ENCODE data around the gene HLA-DOB.

DNA sequence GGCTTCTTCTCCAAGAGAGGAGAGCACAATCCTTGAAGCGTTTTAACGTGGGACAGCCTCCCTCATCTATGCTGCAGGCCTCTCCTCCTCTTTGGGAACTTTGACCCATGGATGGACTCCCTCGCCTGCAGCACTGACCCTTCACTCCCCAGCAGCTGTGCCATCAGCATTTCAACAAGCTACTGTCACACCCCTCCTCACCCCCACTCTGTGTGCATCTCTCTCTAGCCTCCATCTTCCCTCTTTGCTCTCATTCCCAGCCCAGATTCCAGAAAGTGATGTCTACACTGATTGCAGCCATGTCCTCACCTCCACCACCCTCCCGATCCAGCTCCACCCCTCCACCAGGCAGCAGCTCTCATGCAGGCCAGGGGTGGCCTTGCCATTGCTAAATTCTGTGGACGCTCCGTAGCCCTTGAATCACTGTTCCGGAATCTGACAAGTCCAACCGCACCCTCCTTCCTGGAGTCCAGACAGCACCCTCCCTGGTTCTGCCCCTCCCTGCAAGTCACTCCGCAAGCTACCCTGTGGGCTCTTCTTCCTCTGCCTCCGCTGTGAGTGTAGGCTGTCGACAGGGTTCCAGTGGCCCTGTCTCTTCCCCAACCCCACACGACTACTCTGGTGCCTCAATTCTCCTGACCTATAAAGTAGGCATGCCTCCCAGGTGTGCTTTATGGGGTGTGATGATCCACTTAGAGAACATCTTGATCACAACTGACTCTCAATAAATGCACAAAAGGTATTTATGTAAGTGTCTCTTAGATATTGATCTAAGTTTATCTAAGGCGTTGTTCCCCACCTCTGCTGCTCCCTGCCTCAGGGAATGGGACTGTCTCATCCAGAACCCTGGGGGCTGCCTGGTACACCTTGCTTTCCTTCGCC is 26.2 kb downstream of the TNXB start:
- RRBS: no CpG with 5 or more reads among the region's 14 CpGs

DNA sequence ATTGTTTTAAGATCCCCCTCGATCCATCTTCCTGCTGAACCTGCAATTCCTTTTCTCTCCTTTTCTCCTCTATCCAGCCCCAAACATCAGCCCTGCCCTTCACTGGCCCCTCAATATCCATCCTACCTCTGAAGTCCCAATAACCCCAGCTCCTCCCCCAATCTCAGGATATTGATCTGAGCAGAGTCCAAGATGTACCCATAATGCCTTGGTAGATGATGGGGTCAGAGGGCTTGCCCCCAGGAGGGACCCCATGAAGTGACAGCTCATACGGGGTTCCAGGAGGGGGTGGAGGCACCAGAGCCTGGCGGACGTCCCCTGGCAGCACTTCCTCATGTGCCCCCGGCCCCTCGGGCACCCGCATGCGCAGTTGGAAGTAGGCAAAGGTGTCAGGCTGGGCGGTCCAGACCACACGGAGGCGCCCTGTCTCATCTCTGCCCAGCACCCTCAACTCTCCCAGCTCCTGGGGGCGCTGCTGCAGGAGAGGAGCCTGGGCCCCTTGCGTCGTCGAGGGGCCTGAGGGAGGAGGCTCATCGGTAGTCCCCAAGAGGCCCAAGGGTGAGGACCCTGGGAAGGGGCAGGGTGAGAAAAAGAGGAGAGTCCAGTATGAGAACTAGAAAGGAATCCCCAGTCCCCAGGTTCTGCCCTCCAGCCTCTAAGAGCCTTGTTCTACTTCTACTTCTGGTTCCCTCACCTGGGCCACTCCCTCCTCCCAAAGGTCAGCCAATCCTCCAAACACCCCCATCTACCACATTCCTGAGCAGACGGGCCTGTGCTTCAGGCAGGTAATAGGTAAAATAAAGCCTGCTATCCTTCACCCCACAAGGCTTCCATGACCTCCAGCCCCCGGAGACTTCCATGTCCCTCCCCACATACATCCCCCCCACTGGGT is 23.3 kb downstream of the TNXB start:
- RRBS: no CpG with 5 or more reads among the region's 18 CpGs

- RRBS: no CpG with 5 or more reads among the region's 5 CpGs
Observed at GRCh38 chr6:32086444-32087033, 22.6 kb downstream of the TNXB start.

DNA sequence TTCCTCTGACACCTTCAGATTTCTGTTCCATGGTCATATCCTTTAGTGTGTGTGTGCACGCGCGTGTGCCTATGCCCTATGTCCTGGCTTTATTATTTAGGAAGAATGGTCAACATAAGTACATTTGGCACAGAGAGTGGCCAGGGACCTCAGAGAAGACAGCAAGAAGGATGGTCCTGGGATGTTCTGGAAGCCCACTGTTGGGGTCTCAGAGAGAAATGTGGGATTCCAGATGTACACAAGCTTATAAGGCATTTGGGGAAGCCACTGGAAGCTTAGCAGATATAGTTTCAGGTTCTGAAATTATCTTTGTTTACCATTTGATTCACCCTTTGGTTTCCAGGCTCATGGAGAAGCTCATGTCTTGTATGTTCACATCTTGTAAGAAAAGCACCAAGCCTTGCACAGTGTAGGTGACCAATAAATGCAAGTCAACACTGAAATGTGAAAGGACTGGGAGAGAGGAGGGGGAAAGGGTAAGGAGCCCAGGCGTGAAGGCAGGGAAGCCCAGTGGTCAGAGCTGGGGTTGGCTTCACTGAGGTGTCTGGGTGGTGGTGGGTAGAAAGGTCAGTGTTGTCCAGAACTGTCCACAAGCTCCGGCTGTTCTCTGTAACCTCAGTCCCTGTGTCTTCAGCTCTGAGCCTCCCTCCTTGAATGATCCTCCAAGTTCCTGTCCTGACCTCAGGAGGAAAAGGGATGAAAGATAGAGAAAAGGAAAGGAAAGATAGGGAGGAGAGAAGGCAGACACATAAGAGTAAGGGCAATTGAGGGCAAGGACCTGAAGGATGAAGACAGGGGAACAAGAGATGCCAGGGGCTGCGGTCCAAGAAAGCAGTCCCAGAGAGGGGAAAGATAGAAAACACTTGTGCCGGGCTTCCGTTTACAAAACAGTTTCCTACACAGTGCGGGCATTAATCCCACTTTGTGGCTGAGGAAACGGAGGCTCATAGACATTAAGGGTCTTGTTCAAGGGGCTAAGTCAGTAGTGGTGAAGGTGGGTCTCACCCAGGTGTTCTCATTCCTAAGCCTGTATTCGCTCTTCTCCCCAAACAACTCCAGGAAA is 2.3 kb upstream of the TNXB start:
- RRBS: no CpG with 5 or more reads among the region's 11 CpGs

GRCh38 chr6:32167640-32168553 is 3.5 kb downstream of the EGFL8 start:
- RRBS: no CpG with 5 or more reads among the region's 9 CpGs

DNA sequence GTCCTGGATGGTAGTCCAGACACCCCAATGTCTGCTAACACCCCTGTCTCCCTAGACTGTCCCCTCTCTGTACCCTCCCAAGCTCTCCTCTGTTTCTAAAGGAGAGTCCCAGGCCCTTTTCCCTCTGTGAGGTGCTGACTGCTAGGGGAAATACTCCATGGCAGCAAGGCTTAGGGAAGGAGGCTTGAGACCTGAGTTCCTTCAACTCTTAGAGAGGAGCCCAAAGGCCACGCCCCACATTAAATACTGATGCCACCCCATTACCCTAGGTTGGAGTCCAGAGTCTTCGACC is 9.1 kb upstream of the GPSM3 start:
- RRBS: no CpG with 5 or more reads among the region's 2 CpGs

- RRBS: no CpG with 5 or more reads among the region's 2 CpGs
Observed at GRCh38 chr6:32437056-32437892, 2.4 kb upstream of the HLA-DRA start.

DNA sequence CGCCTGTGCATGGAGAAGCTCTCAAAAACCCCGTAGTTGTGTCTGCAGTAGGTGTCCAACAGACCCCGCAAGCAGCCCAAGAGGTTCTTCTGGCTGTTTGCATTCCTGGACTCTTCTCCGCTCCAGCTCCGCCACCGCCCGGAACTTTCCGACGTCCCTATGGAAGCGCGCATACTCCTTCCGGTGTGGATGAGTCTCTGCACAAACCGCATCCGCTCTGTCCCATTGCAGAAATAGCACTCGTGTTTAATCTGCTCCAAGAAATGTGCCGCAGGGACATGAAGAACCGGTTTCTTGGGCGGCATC is 20.1 kb downstream of the HLA-DRA start:
- RRBS: 55% methylated on average over 10 of the region's 18 CpGs

DNA sequence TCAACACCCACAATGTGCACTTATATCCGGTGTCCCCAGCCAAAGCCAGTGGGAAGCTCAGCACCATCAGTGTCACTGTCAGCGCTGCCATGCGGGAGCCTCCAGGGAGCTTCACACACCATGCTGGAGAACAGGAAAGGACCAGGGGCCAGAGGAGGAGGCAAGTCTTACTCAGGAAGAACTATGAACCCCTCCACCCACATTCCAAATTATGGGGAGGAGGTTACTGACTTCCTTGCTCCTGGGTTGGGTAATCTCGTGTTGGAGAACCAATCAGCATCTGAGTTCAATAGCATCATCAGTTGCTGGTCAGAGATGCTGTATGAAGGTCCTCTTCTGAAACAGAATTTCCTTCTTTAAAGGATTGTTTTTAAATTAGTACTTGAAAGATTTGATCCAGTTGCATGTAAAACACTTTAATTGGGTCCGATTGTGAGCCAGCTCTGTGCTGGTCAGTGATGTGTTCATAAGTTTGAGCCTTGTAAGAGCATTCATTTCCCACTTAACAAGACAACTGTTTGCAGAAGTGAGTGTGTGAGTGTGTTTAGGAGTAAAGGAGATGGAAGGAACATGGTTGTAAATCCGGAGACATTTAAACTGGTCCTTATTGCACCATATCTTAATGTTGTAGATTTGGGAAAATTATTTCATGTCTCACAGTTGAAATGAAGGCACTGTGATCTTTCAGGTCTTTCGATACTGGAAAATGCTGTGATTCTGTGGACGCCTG is 33.9 kb downstream of the HLA-DRA start:
- RRBS: no CpG with 5 or more reads among the region's 8 CpGs

GRCh38 chr6:32519371-32519707 is 10.7 kb downstream of the HLA-DRB5 start:
- RRBS: no CpG with 5 or more reads among the region's 4 CpGs

DNA sequence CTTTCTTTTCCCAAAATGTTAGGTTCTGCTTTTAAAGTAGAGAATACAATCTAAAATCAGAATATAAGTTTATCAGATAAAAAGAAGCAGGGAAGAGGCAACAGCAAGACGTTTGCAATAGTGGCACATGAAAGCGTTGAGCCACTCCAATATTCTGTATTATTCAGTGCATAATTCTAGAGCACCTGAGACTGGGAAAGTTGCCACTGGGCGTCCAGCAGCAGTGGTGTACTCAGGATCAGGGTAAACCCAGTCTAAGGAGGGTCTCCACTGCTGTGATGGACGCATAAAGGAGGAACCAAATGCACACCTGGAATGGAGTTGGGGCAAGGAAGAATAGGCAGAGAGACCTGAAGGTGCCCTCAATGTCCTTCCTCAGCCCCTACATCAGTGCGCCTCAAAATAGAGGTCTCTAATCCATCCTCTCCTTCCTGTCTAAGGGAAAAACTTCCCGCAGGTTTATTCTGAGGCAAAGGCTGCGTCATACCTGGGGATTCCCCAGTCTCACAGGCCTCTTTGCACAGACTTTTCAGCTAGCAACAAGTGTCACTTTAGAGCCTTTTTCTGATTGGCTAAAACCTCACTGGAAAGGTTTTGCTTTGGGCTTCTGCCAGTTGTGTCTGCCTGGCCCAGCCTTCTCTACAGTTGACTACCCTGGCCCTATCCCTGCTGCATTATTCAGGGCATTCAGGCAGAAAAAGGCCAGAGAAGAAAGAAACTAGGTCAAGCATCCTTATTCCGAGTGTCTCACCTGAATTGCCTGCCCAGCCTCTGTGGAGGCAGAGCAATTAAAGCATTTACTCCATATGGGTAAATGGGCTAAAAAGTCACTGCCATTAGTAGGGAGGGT is 1.7 kb upstream of the HLA-DQB1 start:
- RRBS: no CpG with 5 or more reads among the region's 8 CpGs

- RRBS: no CpG with 5 or more reads among the region's 3 CpGs
Observed at GRCh38 chr6:32685407-32686299, 19.2 kb upstream of the HLA-DQB1 start.

DNA sequence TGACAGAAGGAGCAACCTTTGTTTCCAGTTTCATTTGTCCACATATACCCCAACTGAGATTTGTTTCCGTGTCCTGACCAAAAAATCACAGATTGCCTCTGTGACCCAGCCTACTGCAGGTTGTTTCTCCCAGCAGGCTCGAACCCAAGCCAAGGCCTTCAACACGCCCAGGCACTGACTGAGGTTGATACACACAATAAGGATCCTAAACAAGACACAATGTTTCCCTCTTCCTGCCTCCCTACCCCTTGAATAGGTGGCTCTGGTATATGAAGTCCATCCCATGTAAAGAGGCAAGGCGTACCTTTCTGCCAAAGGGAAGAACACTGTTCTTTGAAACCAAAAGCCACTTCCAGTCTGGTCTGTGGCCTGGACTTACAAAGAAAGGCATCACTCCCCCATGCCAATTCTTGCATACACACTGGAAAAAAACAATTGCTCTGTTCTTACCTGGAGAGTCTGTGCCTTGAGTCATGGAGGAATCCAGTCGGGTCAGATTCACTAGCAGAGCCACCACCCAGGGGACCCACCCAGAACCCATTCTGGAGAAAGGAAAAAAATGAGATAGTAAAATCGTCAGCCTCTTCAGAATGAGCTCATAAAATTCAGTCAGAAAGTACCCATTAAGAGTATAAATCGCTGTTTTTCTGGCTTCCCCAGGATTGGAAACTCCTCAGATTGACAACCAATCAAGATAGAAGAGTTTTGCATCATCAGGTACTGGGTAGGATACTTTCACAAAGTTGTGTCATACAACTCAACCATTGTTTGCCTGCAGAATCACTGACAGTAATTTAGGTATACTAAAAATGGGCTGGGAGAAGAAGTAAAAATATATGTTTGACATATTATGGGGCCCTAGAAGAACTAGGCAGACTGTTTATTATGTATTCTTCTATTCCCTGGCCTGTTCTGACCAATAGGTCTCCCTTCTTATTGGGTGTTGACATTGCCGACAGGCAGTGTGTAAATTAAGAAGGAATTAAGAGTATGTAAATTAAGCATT is at the start of gene HLA-DOB:
HLA-DOB (minus strand) TSS at position 592 of the 1,006 bp plus-strand sequence.
- RRBS: no CpG with 5 or more reads among the region's 8 CpGs

DNA sequence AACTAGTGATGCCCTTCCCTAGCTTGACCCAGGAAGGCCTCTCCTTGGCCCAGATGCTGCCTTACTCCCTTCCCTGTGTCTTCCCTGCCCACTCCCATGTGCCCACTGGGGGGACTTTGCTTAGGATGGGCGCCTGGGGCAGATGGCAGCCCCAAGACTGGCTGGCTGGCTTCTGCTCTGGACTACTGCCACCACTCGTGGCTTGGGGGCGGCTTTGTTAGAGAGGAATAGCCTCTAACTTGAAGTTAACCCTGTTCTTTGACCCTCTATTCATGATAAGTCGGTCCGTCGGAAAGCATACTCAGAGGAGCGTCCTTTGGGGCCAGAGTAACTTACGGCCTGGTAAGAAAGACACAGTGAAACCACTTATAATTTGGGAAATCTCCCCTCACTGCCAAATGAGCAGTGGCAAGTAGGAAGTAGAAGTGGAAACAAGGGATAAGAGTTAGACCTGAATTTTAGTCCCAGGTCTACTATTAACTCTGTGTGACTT is 853 bp downstream of the PSMB9 start:
- RRBS: no CpG with 5 or more reads among the region's 8 CpGs

DNA sequence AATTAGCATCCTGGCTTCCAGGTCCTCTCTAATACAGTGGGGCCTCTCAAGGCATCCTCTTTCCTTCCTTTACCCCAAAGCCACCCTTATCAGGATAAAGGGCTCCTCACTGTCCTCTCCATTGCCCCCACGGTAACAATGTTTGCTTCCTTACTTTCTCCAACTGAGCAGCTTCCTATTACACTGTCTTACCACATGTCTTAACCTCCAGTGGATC is 5.0 kb downstream of the HLA-DMB start:
- RRBS: no CpG with 5 or more reads among the region's 1 CpG

- RRBS: no CpG with 5 or more reads among the region's 3 CpGs
Observed at GRCh38 chr6:32944291-32944952, 3.6 kb upstream of the HLA-DMB start.

GRCh38 chr6:32950358-32950796 is 2.5 kb downstream of the HLA-DMA start:
- RRBS: no CpG with 5 or more reads among the region's 8 CpGs

DNA sequence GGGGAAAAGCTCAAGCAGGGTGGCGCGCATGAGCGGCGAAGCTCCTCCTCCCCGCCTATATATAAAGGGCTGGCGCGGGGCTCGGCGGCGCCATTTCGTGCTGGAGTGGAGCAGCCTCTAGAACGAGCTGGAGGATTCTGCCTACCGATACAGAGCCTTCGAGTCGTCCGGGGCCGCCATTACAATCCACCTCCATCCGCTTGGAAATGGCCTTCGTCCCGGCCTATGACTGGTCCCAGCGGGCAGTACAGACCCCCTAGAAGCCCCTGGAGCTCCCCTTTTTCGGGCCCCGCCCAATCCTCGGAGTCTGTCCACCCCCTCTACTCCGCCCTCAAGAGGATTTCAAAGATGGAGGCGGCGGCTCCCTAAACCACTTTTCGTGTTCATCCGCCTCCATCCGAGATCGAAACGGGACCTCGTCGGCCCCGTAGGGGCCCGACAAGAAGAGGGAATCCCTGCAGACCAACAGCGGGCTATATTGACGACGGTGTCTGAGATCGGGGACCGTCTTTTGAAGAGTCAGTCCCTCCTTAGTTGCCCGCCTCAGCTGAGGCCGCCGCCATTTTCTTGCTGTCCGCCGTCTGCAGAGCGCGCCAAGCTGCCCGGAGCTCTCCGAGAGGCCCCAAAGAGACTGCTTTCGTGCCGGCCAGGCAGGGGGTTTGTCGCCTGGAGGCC is 3.9 kb downstream of the BRD2 start:
- RRBS: 5% methylated on average over 4 of the region's 53 CpGs

DNA sequence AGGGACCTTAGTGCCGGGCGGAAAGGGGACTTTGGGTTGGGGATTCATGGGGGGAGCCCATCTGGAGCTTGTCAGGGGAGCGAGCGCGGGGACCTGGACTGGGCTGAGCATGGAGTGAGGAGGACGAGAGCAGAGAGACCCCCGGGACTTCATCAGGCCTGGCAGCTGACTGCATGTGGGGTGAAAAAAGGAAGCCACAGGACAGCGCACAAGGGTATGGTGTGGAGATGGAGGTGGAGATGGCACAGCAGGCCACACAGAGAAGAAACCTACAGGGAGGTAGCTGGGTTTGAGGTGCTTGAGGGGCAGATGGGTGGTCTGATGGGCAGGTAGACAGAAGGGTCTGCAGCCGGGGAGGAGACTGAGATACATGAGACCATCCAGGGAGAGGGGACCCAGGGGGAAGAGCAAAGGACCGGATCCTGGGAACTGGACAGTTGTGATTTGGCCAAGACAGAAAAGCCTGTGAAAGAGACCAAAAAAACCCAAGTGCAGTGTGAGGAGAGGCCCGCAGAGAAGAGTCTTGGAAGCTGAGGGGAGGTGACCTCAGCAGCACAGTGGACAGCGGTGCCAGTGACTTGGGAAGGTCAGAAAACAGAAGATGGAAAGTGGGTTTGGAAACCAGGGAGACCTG is 5.3 kb downstream of the HLA-DPB1 start:
- RRBS: 60% methylated on average over 1 of the region's 12 CpGs